Right atrium auricular region (tissue), 2 donors: ENCODE results near the gene CDKN2C.

GRCh38 chr1:47192124-47192717, 2.4 kb upstream of the PDZK1IP1 start:
- PRO-cap, result no peak
- RAMPAGE, long total RNA, 2 experiments, result no peak in any of the 2 experiments

GRCh38 chr1:47211886-47212376, 20.1 kb downstream of the TAL1 start:
- PRO-cap, result bidirectional peak, plus-strand start at chr1:47212133, minus-strand start at chr1:47212019
- RAMPAGE, long total RNA, 2 experiments, result no peak in any of the 2 experiments

DNA sequence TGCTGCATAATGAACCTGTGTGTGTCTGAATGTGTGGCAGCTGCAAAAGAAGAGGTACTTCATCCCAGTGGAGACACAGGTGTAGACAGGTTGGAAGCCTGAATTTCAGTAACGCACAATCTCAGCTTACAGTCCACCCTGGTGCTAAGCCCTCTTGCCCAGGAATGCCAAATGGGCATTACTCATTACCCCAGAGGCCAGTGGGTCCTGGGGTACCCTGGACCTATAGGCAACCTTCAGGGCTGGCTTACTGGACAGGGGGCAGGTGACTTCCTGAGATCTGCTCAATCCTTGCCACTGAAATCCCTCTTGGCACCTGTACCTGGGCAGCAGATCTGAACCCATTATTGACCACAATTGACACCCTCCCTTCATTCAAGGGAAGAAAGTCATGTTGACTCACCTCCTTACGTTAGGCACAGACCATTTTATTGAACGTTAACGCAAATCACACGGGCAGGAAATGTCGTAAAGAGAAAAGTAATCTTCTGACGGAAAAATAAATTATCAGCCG, 120.6 kb downstream of the FOXD2 start:
- PRO-cap, result no peak
- RAMPAGE, long total RNA, 2 experiments, result no peak in any of the 2 experiments

DNA sequence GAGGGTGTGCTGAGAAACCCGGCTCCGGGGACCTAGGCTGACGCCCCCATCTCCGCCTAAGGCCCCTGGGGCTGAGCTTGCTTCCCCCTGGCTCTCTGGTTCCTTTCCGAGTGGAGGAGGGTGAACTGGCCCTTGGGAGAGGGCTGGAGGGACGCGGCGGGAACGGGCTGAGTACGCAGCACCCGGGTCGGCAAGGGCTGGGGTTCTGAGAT, 270.7 kb downstream of the FOXD2 start:
- PRO-cap, result no peak
- RAMPAGE, long total RNA, 2 experiments, result no peak in any of the 2 experiments

- PRO-cap, result no peak
- RAMPAGE, long total RNA, 2 experiments, result no peak in any of the 2 experiments
Observed at GRCh38 chr1:47726930-47727366, 270.2 kb downstream of the TRABD2B start.

DNA sequence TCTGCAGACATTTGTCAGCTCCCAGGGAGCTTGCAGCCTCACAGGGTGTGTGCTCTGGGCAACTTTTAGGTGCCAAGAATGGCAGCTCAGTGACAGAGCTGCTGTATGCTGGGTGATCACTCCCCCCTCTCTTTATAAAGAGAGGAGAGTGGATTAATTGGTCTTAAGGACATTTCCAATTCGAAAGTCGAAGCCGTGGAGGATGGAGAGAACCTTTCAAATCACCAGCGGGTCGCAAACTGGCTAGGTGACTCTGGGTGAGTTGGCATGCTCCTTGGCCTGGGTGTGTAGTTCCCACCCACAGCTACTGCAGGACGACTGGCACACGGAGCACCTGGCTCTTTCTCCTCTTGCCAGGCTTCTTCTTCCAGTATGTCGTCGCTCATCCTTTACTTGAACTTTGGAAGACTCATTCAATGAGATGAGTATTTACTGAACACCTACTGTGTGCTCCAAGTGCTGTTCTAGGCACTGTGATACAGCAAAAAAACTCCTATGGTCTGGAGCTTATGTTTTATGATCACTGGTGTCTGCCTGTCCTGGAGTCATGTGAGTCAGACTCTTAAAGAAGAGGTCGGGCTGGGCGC, 165.6 kb downstream of the TRABD2B start:
- PRO-cap, result no peak
- RAMPAGE, long total RNA, 2 experiments, result no peak in any of the 2 experiments

DNA sequence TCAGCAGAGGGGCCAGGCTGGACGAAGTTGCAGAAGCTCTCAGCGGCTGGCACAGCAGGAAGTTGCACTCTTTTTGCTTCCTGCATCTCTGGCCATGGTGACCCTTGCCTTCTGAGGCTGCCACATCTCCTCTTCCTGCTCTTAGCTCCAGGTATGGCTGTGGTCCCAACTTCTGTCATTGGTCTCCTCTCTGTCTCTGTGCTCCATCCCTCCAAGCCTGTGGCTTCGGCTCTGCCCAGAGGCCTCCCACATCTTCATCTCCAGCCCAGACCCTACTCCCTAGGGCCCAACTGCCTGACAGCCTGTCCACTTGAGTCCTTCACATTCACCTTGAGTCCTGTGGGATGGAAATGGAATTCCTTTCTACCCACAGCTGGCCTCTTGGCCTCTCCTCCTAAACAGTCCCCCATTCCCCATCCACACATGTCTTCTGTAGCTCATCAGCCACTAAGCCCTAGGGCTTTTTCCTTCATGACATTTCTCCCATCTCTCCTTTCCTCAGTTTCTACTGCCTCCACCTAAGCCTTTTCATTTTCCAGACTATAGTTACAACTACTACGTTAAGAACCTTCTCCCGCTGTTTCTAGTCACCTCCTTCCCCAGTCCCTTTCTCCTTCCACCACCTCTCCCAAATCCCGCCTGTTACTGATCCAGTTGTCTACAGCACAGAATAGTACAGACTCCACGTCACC, 42.3 kb downstream of the TRABD2B start:
- PRO-cap, result no peak
- RAMPAGE, long total RNA, 2 experiments, result no peak in any of the 2 experiments

DNA sequence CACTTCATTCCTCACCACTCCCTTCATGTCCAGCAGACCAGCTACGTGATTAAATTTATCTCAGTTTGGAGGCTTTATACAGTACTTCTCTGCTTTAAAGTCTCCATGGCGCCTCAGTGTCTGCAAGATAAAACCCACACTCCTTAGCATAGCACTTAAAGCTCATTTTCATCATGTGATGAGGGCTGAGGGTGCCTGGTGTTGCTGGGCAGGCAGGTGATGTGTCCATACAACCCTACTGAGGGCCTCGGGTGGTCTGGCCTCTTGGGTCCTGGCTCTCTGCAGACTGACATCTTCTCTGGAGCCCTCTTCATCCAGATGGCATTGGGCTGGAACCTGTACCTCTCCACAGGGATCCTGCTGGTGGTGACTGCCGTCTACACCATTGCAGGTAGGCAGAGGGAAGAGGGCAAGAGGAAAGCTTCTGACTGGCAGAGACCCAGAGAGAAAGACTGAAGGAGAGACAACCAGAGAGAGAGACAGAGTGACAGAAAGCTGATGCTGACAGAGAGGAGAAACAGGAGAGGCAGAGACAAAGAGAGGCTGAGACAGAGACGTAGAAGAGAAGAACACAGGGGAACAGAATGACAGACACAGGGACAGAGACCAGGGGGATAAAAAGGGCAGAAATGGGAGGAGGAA, 7.9 kb downstream of the SLC5A9 start:
- PRO-cap, result no peak
- RAMPAGE, long total RNA, 2 experiments, result no peak in any of the 2 experiments

GRCh38 chr1:48244893-48245646, 22.6 kb downstream of the SLC5A9 start:
- PRO-cap, result no peak
- RAMPAGE, long total RNA, 2 experiments, result no peak in any of the 2 experiments

GRCh38 chr1:48247342-48247877, 24.9 kb downstream of the SLC5A9 start:
- PRO-cap, result no peak
- RAMPAGE, long total RNA, 2 experiments, result no peak in any of the 2 experiments

- PRO-cap, result no peak
- RAMPAGE, long total RNA, 2 experiments, result no peak in any of the 2 experiments
Observed at GRCh38 chr1:48253187-48254087, 30.9 kb downstream of the SLC5A9 start.

DNA sequence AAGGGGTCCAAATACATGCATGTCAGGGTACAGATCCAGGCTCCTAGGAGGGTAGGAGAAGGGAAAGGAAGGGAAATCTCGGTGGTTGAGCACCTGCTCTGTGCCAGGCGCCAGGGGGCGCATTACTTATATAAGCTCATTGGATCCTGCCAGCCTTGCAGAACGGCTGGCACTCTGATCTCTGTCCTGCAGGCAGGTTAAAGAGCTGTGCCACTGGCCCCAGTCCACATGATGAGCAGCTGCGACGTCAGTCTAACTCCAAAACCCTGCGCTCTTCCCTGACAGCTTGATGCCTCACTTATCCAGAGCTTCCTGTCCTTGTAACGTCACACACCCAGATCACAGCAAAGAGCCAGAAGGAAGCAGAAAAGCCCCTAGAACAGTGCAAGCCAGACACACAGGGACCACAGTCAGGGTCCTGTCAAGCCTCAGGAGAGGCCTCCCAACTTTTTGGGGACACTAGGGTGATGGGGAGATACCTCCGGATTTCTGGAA, 99.2 kb downstream of the BEND5 start:
- PRO-cap, result no peak
- RAMPAGE, long total RNA, 2 experiments, result no peak in any of the 2 experiments

DNA sequence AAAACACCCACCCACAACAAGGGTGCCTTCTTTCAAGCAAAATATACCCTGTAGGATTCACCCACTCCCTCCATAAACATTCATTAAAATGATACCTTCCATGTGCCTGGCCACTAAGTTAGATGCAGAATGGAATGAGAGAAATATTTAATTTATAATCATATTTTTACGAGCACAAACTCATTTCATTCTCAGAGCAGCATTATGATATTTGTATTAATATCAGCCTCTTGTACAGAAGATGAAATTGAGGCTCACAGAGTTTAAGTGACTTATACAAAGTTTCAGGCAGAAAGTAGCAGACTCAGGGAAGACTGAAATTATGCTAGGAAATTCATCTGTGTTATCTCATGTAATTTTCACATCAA, 2.3 kb upstream of the AGBL4 start:
- PRO-cap, result no peak
- RAMPAGE, long total RNA, 2 experiments, result no peak in any of the 2 experiments

- PRO-cap, result unidirectional peak, plus-strand start at chr1:50098722
- RAMPAGE, long total RNA, 2 experiments, result no peak in any of the 2 experiments
Observed at GRCh38 chr1:50098639-50098844, 10.2 kb upstream of the ELAVL4 start.

- PRO-cap, result no peak
- RAMPAGE, long total RNA, 2 experiments, result no peak in any of the 2 experiments
Observed at GRCh38 chr1:50730528-50731169, 229.4 kb downstream of the FAF1 start.

DNA sequence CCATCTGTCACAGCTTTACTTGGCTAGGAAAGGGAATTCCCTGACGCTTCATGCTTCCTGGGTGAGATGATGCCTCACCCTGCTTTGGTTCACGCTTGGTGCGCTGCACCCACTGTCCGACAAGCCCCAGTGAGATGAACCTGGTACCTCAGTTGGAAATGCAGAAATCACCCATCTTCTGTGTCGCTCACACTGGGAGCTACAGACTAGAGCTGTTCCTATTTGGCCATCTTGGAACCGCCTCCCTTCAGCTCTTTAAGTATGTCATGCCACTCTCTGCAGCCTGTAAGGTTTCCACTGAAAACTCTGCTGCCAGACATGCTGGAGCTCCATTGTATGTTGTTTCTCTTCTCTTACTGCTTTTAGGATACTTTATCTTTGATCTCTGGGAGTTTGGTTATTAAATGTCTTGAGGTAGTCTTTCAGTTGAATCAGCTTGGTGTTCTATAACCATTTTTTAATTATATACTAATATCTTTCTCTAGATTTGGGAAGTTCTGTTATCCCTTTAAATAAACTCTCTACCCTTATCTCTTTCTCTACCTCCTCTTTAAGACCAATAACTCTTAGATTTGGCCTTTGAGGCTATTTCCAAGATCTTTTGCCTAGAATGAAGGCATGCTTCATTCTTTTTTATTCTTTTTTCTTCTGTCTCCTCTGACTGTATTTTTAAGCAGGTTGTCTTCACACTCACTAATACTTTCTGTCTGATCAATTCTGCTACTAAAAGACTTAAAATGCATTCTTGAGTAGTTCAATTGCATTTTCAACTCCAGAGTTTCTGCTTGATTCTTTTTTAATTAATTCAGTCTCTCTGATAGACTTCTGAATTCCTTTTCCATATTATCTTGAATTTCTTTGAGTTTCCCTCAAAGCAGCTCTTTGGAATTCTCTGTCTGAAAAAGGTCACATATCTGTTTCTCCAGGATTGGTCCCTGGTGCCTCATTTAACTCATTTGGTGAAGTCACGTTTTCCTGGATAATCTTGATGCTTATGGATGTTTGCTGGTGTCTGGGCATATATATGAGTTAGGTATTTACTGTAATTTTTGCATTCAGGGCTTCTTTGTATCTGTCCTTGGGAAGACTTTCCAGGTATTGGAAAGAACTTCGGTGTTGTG, 67.5 kb downstream of the FAF1 start:
- PRO-cap, result no peak
- RAMPAGE, long total RNA, 2 experiments, result no peak in any of the 2 experiments

GRCh38 chr1:50908106-50908549, 51.9 kb downstream of the FAF1 start:
- PRO-cap, result no peak
- RAMPAGE, long total RNA, 2 experiments, result no peak in any of the 2 experiments

DNA sequence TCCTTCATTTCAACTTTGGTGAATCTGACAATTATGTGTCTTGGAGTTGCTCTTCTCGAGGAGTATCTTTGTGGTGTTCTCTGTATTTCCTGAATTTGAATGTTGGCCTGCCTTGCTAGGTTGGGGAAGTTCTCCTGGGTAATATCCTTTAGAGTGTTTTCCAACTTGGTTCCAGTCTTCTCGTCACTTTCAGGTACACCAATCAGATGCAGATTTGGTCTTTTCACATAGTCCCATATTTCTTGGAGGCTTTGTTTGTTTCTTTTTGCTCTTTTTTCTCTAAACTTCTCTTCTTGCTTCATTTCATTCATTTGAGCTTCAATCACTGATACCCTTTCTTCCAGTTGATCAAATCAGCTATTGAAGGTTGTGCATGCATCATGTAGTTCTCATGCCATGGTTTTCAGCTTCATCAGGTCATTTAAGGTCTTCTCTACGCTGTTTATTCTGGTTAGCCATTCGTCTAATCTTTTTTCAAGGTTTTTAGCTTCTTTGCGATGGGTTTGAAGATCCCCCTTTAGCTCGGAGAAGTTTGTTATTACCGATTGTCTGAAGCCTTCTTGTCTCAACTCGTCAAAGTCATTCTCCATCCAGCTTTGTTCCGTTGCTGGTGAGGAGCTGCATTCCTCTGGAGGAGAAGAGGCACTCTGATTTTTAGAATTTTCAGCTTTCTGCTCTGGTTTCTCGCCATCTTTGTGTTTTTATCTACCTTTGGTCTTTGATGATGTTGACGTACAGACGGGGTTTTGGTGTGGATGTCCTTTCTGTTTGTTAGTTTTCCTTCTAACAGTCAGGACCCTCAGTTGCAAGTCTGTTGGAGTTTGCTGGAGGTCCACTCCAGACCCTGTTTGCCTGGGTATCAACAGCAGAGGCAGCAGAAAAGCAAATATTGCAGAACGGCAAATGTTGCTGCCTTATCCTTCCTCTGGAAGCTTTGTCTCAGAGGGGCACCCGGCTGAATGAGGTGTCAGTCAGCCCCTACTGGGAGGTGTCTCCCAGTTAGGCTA, 50.5 kb downstream of the FAF1 start:
- PRO-cap, result no peak
- RAMPAGE, long total RNA, 2 experiments, result no peak in any of the 2 experiments

DNA sequence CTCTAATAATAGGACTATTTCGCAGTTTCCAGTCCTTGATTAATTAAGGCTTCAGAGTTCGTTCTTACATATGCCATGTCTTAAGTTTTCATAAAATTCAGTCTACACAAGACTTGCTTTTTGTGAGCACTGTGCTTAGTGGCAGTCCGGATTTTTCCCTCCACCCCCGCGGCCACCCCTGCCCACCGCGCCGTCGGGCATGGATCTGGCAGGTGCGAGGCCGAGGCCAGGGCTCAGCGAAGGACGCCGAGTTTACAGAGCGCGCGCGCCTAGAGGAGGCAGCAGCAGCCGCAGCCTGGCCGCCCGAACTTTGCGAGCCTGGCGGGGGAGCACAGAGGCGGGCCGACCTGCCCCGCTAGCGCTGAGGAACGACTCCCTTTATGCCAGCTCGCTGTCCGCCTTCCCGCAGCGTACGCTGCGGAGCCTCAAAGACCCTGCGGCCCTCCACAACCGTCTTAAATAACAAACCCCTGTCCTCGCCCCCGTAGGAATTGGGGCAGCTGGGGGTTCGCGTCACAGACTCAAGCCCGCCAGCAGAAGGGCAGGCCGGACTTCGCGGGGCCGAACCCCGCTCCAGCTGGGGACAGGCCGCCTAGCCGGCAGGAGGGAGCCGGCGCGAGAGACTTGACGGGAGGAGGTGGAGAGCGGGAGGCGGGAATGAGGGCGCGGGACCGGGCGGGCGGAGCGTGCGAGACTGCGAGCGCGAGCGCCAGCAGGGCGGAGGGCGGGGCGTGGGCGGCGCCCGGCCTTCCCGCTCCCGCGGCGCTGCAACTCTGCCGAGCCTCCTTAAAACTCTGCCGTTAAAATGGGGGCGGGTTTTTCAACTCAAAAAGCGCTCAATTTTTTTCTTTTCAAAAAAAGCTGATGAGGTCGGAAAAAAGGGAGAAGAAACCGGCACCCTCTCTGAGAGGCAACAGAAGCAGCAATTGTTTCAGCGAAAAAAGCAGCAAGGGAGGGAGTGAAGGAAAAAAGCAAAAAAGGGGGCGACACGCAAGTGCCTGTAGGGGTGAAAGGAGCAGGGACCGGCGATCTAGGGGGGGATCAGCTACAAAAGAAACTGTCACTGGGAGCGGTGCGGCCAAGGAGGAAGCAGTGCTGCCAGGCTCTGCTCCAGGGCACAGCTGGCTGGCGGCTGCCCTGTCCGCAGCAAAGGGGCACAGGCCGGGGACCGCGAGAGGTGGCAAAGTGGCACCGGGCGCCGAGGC, 1.7 kb upstream of the CDKN2C start:
- PRO-cap, result bidirectional peak, plus-strand start at position 332 of the sequence, minus-strand start at position 207 of the sequence; bidirectional peak, plus-strand start at position 1,063 of the sequence, minus-strand start at position 622 of the sequence; unidirectional peak, plus-strand start at position 1,149 of the sequence
- RAMPAGE, long total RNA, 2 experiments, result start-site peak on the plus strand in 2 of 2 experiments, centred at positions 884 to 1,014 of the sequence, 17 reads per replicate

DNA sequence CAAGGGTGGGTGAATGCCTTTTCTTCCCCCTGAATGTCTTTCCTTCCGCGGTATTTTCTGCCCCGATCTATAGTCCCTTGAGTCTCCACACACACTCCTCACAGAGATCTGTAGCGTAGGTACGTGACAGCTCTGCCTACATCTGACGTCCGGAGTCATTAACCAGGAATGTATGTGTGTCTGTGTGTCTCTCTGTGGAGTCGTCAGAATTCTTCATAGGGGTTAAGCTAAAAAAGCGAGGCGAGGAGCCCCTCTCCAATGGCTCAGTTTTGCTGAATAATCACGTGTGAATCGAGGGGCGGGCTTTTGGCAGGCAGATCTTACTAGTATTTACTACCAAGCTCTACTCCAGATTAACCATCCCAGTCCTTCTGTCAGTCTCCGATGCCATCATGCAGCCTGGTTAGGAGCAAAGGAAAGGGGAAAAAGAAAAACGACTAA, at the start of gene CDKN2C:
TSS of gene CDKN2C (plus strand) at position 351 of the 441 bp plus-strand sequence.
- PRO-cap, result bidirectional peak, plus-strand start at position 203 of the sequence, minus-strand start at position 112 of the sequence; bidirectional peak, plus-strand start at position 360 of the sequence, minus-strand start at position 281 of the sequence
- RAMPAGE, long total RNA, 2 experiments, result start-site peak on the plus strand in 2 of 2 experiments, centred at positions 360 to 361 of the sequence, 77 to 81 reads per replicate